Metastatic Liver Carcinoma in the Adrenal Gland (tissue), 2 donors: ENCODE data around the gene CAVIN2.

- PRO-cap, 2 experiments = no peak in any of the 2 experiments
Observed at GRCh38 chr2:190409309-190410058, 1.3 kb downstream of the MFSD6 start.

DNA sequence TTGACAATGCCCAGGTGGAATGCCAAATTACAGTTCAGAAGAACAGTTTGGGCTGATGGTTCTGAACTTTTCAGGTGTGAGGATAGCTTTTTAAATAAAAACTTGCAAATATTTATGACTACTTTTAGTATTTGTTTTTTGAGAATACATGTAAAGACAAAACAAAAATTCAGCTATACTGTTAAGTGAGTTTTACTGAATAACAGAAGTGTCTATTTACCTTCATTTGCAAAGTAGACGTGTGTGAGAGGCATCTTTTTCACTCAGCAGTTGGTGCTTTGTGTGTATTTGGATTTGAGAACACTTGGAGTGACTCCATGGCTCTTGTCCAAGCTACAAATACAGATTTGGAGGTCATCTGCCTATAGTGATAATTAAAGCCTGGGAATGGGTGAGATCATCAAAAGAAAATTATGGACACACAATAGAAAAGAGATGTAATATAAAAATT, 6.1 kb downstream of the NAB1 start:
- PRO-cap, 2 experiments = no peak in any of the 2 experiments

- PRO-cap, 2 experiments = no peak in any of the 2 experiments
Observed at GRCh38 chr2:190900286-190901229, 19.9 kb downstream of the GLS start.

DNA sequence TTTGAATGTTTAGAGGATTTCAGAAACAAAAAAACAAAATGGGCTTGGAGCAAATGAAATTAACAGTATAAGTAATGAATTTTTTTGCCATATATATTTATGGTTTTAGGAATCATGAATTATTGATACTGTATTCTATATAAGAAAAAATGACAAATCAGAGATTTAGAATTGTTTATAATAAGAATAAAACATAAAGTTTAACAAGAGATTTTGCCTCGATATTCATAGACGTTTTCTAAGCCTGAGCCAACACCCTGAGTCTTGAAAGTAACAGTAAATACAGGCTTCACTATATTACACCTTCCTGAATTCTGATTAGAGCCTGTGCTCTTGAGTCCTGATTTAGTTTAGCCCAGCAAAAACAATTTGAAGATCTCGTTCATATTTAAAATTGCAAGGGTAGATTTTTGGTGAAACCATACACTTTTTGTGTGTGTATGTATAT, 25.8 kb downstream of the GLS start:
- PRO-cap, 2 experiments = no peak in any of the 2 experiments

DNA sequence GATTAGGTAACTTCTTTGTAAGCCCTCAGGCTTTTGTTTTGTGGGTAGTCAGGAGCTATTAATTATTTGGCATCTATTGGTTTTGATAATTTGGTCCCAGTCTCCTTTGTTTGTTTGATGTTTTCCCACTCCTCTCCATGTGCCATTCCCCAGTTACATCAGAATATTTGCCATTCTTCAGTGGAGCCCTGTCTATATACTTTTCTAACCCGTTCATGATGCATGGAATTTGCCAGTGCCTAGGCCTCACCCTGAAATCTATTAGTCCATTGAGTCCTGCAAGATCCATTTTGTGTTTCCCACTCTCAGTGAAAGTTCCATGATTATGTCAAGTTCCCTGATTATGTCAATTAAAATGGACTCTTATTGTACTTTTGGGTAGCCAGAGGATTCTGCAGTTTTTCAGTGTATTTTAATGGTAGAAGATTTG, 42.6 kb downstream of the GLS start:
- PRO-cap, 2 experiments = no peak in any of the 2 experiments

- PRO-cap, 2 experiments = no peak in any of the 2 experiments
Observed at GRCh38 chr2:190994046-190994419, 19.9 kb downstream of the STAT1 start.

DNA sequence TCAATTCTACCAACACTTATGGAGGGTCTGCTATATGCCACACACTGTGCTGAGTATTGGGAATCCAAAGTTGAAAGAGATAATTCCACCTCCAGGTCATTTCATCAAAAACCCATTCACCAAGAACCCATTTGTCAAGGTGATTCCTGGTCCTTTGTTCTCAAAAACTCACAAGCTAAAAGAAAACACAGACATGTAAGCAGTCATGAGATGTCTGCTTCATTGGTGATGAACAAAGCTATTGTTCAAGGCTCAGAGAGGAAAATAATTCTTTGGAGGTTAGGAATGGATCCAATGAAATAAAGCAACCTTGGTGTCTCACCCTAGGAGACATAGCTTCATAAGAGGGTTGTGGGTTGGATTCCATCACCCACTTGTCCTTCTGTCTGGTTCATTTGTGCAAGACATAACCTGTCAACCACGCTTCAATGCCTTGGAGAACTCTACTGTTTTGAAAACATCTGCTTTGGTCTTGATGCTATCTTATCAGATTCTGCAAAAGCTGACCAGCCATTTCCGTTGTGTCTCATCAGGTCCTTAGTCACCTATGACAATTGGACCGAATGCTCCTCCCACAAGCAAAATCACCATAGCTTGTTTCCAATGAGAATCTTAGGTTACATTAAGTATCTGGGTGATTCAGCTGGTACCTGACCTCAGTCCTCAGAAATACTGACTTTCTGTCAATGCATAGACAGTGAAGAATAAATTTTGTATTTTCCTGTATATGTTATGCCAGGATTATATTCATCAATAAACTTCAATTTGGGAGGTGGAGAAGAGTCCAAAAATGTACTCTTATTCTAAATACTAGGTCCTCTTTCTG, 35.5 kb downstream of the STAT4 start:
- PRO-cap, 2 experiments = no peak in any of the 2 experiments

GRCh38 chr2:191128006-191128644, 22.7 kb downstream of the STAT4 start:
- PRO-cap, 2 experiments = no peak in any of the 2 experiments

DNA sequence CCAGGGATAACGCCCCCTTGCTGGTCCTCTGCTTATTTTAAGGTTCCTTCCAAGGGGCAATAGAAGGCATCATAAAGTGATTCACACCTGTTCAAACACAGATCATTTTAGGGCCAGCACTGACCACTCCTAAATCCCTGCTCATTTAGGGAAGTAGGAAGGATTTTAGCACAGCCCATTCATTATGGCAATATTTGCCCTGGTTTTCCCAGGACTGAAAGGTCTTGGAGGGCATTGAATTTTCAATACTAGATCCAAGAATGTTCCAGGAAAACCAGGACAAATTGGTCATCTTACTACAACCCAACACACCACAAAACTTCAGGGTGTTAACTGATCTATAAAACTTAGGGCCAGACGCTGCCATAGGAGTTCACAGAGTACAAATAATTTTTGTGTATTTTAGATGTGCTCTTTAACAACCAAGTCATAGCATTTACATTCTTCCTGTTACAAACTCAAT, 26.4 kb upstream of the STAT4 start:
- PRO-cap, 2 experiments = no peak in any of the 2 experiments

DNA sequence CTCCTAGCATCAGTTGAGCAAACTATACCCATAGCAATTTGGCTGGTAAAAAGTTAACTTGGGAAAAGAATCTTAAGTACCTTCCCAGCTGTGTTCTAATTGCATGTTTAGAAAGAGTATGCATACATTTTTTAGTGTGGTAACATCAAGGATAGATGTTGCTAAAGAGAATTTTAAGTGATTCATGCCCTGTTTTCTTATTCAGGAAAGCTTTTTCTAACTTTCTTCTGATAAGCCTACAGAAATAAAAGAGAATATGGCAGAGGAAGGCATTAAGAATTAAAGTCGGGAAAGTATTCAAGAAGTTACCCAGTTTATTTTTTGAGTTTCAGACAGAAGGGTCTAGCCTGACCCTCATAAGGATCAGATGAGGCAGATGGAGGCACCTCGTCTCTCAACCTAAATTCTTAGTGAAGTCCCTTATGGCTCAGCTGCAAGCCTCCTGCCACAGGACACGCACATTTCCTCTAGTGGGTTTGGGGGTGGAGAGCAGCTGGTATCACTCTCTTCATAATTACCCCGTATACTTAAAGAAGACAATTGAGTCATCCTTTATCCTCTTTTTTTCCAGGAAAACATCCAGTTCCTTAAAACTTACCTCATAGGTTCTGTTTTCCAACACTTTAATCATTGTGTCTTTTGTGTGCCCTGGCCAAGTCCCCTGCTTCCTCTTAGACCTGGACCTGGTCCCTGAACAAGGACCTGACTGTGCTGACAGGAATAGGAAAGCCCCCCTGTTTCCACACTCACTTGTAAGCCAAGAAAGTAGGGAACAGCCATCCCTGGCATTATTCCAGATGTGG, 42.5 kb upstream of the MYO1B start:
- PRO-cap, 2 experiments = no peak in any of the 2 experiments

- PRO-cap, 2 experiments = no peak in any of the 2 experiments
Observed at GRCh38 chr2:191232661-191233095, 12.5 kb upstream of the MYO1B start.

DNA sequence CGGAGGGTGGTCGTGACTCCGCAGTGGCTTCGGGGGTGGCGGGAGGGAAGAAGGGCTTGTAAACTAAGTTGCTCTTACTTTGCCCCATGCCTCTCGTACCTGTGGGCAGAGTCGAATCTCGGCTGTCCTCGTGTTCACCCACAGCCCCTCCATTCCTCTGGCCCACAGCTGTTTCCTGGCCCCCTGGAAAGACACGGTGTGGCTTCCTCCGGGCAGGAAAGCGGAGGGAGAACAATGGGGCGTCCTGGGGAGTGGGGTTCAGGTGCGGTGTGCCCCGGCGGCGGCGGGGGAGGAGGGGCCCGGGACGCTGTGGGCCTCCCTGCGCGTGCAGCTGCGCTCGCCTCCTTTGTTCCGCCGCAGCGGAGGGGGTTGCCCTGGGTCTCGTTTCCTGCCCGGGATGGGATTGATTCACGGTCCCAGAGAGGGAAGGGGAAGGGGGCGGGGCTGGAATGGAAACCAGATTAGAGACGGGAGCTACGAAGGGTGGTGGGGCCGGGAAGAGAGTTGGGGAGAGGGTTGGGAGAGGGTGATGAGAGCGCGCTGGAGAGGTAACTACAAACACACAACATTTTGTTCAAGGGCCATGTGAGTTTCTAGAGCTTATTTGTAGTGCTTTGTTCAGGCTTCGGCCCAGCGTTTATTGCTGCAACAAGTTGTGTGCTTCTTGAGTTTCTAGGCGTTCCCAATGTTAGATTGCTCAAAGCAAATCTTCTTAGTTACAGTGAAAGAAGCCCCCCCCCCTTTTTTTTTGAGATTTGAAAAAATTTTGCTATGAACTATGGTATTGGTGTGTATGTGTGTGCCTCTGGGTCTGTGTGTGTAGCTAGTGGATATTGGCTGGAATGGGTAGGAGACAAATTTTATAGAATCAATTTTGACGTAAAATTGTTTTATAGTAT, 865 bp downstream of the MYO1B start:
- PRO-cap, 2 experiments = peak in 2 of 2 experiments; most common plus-strand start position 459 of the sequence (in 1); most common minus-strand start position 353 of the sequence (in 2)

GRCh38 chr2:191246719-191247067, 1.5 kb downstream of the MYO1B start:
- PRO-cap, 2 experiments = no peak in any of the 2 experiments

DNA sequence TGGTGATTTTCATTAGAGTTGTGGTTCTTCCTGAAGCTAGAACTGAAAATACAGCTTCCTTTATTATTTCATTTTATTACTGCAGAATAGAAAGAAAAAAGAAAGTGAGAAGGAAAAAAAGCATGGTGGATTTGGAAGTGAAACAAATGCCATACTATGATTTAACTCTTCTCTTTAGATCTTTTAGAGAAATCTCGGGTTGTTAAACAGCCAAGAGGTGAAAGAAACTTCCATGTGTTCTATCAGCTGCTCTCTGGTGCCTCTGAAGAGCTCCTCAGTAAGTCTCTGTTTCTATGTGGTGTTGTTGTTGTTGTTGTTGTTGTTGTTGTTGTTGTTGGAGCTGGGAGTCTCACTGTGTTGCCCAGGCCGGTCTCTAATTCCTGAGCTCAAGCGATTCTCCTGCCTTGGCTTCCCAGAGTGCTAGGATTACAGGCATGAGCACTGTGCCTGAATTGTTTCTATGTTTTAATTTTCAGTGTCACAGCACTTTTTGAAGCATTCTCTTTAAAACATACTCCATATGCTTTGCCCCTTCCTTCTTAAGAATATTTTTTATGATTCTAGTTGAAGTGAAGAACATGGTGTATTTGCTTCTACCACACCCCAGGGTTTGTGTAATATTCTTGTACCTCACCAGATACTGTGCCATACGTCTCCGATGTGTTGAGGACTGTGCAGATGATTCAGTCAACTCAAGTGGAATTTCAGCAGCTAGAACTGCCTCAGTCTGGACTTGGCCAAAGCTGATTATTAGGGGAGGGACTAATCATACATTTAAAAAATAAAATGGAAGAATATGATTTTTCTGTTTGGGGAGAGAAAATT, 115.5 kb downstream of the MYO1B start:
- PRO-cap, 2 experiments = no peak in any of the 2 experiments

DNA sequence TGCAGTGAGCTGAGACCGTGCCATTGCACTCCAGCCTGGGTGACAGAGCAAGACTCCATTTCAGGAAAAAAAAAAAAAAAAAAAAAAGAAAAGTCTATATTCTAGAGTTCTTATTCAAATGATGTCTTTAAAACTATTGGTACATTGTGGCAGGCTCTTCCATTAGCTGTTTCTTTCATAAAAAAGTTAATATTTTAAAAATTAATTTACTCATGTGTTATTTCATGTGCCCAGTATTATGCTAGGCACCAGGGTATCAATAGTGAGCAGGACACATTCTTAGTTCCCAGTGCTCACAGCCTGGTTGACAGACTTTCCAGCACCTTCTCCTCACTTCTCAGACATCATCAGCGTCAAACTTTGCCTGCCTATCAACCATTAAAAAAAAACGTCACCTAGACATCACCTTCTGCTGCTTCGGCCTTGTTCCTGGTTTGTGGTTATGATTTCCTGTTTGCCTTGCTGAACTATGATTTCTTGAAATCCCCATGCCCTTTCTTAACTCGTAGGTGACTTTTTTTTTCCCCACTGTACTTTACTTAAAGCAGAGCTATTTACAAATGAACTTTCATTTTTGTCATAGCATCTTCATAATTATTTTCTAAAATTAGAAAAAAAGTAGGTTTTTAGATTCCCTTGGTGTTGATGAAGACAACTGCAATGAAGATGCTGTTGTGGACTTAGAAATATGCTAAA, 60.4 kb upstream of the NABP1 start:
- PRO-cap, 2 experiments = no peak in any of the 2 experiments

DNA sequence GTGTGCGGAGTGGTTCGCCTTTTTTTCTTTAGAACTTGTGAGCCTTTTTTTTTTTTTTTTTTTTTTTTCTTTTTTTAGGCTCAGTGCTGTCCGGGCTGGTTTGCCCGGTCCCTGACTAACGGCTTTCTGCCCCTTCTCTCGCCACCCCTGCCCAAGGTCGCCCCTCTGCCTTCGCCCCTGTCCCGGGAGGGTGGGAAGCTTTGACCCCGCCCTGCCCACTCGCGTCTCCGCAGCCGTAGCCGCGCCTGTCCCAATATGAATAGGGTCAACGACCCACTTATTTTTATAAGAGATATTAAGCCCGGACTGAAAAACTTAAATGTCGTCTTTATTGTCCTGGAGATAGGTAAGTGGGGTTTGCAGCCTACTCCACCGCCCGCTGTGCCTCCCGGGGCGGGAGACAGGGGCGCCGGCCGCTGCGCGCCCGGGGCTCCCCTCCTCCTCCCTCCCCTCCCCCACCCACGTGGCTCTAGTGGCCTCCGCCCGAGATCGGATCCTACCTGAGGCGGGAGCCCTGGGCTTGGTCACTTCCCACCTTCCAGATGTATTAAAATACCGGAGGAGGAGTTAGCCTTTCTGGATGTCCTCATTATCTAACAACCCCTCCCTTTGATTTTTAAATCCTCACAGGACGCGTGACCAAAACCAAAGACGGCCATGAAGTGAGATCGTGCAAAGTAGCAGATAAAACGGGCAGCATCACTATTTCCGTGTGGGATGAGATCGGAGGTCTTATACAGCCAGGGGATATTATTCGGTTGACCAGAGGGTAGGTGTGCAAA, 615 bp downstream of the NABP1 start:
- PRO-cap, 2 experiments = peak in 1 of 2 experiments; most common minus-strand start position 390 of the sequence (in 1)

- PRO-cap, 2 experiments = peak in 2 of 2 experiments; most common plus-strand start chr2:191847458 (in 1); most common minus-strand start chr2:191847075 (in 2)
Observed at GRCh38 chr2:191846852-191847603, at the start of gene CAVIN2. Gene CAVIN2, minus strand, starts transcription at chr2:191847088.

GRCh38 chr2:191927670-191928607, 81.1 kb upstream of the CAVIN2 start:
- PRO-cap, 2 experiments = no peak in any of the 2 experiments

DNA sequence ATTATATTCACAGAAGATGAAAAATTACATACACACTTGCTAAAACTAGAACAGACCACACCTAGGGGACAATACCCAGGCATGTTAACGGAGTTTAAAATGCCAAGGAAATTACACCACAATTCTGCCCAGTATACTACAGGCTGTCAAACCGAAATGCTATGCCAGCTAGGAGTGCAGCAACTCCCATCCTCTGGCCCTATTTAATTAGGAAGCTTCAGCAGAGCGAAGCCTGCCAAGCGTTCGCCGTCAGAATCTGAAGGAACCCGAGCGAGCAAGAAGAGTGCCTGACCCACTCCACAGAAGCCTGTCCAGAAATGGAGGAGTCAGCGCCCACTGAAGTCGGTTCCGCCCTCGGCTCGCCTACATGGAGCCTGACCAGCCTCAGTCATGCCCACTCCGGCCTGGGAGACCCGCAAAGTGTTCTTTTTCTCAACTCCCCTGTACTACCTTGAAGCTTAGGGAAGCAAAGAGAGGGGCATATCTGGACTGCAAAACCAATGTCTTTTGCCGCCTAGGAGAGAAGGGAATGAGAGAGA, 1.5 kb downstream of the TMEFF2 start:
- PRO-cap, 2 experiments = no peak in any of the 2 experiments

DNA sequence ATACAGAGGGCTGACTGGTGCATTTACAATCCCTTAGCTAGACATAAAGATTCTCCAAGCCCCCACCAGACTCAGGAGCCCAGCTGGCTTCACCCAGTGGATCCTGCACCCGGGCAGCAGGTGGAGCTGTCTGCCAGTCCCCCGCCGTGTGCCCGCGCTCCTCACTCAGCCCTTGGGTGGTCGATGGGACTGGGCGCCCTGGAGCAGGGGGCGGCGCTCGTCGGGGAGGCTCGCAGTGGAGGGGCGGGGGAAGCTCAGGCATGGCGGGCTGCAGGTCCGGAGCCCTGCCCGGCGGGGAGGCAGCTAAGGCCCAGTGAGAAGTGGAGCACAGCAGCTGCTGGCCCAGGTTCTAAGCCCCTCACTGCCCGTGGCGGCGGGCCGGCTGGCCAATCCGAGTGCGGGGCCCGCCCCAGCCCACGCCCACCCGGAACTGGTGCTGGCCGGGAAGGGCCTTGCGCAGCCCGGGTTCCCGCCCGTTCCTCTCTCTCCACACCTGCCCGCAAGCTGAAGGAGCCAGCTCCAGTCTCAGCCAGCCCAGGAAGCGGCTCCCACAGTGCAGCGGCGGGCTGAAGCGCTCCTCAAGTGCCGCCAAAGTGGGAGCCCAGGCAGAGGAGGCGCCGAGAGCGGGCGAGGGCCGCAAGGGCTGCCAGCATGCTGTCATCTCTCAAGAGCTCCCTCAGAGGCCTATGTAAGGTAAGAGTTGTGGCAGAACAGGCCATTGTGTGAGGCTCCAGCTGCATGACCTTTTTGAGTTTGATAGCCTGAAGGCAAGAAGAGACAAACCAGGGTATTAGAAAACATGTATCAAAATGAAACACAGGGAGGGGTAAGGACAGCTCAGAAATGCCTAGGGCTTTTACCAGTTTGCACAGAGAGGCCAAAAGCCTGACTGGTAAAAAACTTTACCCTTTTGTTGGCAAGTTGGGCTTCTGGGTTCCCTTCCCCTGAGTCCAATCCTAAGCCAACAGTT, 1307.9 kb upstream of the TMEFF2 start:
- PRO-cap, 2 experiments = no peak in any of the 2 experiments